ENCODE data around the genes UBE2G1, ARRB2 and CAMTA2.

DNA sequence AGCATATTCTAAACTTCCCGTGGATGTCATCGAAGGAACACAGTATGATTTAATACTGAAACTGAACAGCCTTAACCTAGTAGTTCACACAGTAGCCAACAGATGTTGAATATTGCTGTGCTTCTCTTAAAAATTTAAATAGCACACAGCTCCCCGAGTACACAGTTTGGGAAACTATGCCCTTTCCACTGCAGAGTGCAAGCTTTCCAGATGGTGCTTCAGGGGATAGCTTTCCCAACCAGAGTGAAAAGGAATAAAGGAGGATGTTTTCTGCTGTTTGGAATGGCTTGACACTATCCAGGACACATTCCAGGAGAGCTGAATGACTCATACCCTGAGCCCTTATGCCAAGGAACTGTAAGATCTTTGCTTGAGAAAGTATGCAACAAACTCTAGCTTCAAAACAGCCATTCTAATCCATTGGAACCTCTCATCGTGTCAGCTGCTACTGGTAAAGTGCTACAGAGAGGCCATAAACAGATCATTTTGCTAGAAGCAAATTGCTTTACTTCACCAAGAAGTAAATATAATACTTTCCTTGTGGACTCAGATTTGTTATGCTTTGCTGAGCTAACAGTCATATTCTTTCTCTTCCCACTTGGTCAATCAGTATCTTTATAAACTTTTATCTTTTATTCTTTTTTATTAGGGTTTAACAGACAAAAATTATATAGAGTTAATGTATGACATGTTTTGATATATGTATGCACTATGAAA lies 33.6 kb downstream of the ANKFY1 start:
- PRO-cap, 3 experiments: no peak in any of the 3 experiments
- RRBS: no CpG with 5 or more reads among the region's 4 CpGs

DNA sequence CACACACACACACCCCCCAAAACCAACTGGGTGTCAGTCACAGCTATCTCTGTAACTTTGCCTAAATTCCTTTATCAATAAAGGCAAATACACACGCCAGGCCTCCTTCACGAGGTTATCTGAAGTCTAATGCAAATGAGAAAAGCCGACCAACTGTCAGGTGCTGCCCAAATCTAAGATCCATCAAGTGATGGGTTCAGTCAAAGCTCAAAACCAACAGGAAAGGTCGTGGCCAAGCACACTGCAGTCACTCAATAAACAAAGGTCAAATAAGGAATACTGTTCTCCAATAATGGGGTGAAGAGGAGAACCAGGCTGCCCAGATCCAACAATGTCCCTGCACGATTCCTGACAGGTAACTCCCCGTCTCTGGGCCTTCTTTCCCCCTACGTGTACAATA lies 1.0 kb downstream of the ANKFY1 start:
- PRO-cap, 3 experiments: no peak in any of the 3 experiments
- RRBS: no CpG with 5 or more reads among the region's 7 CpGs

DNA sequence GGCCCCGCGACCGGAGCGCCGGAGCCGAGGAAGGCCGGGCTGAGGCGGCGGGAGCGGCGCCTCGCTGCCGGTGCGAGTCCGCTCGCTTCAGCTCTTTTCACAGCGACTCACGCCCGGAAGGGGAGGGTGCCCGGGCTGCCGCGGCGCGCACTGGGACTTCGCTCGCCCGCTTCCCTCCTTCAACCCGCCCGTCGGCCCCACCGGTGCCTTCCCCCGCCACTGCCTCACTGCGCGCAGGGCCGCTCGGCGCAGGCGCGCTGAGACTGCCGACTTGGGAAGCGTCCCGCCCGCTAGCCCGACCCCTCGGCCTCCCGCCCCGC lies at the start of gene UBE2G1:
Gene UBE2G1, minus strand, starts transcription at position 265 of the 320 bp plus-strand sequence.
- PRO-cap, 3 experiments: peak in 3 of 3 experiments; most common minus-strand start position 229 of the sequence (in 3)
- RRBS: 1% methylated on average over 22 of the region's 47 CpGs

- PRO-cap, 3 experiments: no peak in any of the 3 experiments
- RRBS: 18% methylated on average over 14 of the region's 29 CpGs
Measured at GRCh38 chr17:4475990-4476862, 22.5 kb upstream of the SPNS2 start.

- PRO-cap, 3 experiments: peak in 2 of 3 experiments; most common minus-strand start chr17:4519477 (in 2)
- RRBS: no CpG with 5 or more reads among the region's 23 CpGs
Measured at GRCh38 chr17:4518813-4519560, 20.3 kb downstream of the SPNS2 start.

DNA sequence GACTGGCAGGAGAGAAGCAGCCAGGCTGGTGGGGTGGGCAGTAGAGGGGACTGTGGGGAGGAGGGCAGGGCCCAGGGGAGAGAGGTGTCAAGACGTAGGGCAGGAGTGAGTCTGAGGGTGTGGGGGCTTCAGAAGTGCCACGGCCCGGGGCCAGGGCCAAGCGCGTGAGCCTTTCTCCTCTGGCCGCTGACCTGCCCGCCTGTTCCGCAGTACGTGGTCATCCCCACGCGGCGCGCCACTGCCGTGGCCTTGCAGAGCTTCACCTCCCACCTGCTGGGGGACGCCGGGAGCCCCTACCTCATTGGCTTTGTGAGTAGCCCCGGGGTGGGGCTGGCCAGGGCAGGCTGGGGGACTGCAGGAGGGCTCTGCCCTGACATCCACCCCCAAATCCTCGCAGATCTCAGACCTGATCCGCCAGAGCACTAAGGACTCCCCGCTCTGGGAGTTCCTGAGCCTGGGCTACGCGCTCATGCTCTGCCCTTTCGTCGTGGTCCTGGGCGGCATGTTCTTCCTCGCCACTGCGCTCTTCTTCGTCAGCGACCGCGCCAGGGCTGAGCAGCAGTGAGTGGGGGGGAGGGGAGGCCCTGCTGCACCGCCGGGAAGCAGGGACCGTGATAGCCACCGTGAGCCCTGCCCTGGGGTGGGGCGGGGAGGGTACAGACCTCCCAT lies 19.2 kb downstream of the MYBBP1A start:
- PRO-cap, 3 experiments: peak in 1 of 3 experiments; most common minus-strand start position 529 of the sequence (in 1)
- RRBS: 43% methylated on average over 1 of the region's 36 CpGs

DNA sequence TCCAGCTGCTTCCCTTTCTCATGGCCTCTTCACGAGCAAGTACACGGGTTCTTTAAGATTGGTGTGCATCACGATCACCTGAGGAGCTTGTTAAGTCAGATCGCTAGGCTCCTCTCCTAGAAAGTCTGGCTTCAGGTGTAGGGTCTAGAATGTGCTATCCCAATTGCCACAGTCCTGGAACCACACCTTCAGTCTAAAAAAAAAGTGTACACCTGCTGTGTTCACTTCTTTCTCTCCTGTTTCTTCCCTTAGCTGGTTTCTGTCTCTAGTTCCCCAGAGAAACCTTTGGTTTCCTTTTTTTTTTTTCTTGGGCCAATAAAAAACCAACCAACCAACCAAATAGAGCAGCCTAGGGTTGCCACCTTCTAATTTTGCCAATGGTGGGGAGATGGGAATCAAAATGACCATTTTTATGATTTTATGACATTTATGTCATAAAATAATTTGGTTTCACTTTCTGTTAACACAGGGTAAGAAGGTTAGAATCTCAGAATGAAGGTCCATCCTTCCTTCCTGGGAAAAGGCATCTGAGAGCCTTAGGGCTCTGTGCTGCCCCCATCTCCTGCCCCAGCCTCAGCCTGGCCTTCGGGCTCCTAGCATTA lies 1.8 kb upstream of the GGT6 start:
- PRO-cap, 3 experiments: no peak in any of the 3 experiments
- RRBS: no CpG with 5 or more reads among the region's 5 CpGs

DNA sequence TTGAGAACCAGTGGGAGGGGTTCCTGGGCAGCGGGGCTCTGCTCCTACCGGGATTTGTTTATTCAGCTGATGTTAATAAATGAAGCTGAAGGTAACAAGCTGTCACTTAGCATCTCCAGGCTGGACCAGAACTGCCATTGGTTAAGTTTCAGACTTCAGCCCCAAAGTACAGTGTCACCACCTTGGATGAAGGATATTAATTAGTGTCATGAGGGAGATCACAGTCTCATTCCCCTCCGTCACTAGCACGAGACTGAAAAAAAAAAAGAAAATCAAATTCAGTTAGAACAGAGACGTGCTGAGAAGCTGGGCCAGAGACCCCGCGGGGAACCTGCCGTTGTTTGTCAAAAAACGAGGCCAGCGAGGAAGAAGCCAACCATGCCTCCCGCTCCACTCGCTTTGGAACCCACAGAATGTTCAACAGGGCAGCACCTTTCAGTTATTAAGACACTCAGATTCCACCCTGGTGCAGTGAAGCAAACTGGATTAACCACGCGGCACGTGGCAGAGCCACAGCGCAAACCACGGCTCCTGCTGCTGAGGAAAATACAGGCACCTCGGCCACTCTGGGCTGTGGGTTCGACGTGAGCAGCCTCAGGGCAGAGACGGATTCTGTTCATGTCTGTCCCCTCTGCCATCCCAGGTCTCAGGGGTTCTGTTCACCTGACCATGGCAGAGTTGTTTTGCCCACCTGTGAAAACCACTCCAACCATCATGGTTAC lies 24.5 kb downstream of the ALOX15 start:
- PRO-cap, 3 experiments: no peak in any of the 3 experiments
- RRBS: no CpG with 5 or more reads among the region's 21 CpGs

DNA sequence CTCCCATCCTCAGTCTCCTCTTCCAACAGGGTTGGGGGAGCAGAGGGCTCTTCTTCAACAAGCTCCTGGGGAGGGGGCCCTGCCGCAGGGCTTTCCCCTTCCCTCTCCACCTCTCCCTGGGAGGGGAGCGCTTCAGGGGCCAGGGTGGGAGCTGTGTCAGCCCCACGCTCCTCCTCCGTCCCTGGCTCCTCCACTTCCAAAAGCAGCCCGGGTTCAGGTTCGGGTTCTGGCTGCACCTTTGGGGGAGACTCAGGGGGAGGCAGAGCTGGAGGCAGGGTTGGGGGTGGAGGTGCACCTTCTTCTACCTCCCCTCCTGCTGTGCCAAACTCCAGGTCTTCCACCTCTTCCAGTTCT lies 30.3 kb upstream of the ALOX15 start:
- PRO-cap, 3 experiments: no peak in any of the 3 experiments
- RRBS: no CpG with 5 or more reads among the region's 6 CpGs

DNA sequence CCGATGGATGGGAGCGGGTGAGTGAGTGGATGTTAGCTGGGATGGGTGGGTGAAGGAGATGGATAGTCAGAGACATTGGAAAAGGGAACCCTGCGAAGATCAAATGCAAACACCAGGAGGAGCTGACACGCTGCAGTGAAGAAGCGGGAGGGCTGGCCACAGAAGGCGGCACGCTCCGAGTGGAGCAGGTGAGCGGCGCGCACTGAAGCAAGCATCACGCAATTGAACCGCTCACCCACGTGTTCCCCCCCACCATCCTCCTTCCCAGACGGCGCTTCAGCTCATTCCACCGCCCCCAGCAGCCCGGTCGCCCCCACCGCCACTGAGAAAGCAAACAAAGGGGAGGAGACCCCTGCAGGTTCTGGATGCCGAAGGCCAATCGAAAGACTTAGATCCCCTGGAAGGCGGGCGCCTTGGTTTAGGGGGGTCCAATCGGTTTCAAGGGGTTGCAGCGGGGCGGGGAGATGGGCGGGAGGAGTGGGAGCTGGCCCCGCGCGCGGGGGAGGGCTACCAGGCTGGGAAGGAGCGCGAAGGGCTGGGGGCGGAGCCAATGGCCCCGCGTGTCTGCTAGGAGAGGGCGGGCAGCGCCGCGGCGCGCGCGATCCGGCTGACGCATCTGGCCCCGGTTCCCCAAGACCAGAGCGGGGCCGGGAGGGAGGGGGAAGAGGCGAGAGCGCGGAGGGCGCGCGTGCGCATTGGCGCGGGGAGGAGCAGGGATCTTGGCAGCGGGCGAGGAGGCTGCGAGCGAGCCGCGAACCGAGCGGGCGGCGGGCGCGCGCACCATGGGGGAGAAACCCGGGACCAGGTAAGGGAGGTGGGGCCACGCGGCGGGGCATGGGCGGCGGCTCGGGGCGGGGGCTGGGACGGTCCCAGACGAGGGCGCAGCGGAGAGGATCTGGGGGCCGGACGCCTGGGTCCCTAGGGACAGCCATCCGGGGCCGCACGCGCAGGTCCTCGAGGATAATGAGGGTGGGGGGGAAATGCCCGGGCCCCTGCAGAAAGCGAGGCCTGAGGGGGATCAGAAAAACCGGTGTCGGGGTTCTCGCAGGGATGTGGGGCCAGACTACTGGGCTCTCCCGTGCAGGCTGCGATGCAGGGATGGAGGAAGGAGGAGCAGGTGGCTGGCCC lies at the start of gene ARRB2:
Gene ARRB2, plus strand, starts transcription at position 693 of the 1,128 bp plus-strand sequence.
- PRO-cap, 3 experiments: peak in 3 of 3 experiments; most common plus-strand start position 872 of the sequence (in 2); most common minus-strand start position 324 of the sequence (in 2)
- RRBS: 1% methylated on average over 15 of the region's 98 CpGs

- PRO-cap, 3 experiments: no peak in any of the 3 experiments
- RRBS: no CpG with 5 or more reads among the region's 22 CpGs
Measured at GRCh38 chr17:4719494-4720437, 9.3 kb downstream of the ARRB2 start.

- PRO-cap, 3 experiments: peak in 1 of 3 experiments; most common plus-strand start chr17:4736482 (in 1); most common minus-strand start chr17:4736359 (in 1)
- RRBS: no CpG with 5 or more reads among the region's 9 CpGs
Measured at GRCh38 chr17:4736159-4736966, 3.3 kb upstream of the ZMYND15 start.

DNA sequence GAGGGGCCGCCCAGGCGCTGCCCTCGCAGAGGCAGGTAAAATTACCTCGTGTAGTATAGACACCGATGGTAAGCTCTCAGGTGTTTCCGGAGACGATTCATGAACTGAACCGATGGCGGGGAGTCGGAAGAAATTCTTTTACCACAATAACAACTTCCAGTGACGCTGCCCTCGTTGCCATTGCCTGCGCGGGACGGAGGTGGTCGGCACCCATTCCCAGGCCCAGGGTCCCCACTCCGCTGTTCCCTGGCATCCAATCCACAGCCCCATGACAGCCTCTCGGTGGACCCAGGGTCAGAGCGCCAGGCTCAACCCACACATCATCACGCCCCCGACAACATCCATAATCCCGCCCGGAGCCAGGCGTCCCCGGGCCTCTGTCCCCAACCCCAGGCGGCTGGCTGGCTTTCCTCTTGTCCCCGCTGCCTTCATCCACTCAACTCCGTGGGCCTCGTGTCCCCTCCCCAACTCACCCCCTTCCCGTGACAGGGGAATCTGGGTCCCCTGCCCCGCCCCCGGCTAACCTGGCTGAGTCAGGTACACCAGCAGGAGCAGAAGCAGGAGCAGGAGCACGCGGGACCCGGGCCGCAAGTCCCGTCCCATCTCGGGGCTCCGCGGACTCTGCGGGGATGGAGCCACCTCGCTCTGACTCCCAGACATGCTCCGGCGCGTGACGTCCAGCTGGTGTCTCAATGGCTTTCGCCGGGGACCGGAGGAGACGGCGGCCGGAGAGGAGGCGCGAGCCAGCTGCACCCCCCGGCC lies 715 bp upstream of the ZMYND15 start:
- PRO-cap, 3 experiments: peak in 2 of 3 experiments; most common plus-strand start position 540 of the sequence (in 1); most common minus-strand start position 444 of the sequence (in 2)
- RRBS: 1% methylated on average over 13 of the region's 55 CpGs

DNA sequence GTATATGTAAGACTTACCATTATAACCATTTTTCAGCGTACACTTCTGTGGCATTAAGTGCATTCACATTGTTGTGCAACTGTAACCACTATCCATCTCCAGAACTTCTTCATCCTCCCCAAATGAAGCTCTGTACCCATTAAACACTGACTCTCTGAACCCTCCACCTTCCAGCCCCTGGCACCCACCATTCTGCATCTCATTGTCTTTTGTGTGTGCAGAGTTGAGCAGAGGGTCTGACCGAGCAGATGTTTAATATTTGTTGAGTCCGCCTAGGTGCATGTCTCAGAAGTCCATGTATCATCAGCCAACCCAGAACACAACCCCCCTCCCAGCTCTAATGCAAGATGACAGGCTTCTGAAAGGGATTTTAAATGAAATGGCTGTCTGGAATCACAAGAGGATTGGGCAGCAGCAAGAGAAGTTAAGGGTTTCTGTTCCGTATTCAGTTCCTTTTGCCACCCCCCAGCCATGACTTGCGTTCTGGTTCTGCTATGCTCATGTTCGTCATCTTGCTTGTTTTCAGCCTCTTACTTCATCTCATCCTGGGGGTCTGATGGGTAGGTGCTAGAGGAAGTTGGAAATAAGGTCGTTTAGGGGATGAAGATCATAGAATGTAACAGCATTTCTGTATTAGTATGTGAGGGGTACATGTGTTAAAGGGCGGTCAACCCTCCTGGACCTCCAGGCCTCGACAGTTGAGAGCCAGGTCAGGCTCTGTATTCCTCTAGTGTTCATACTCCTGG lies 11.9 kb downstream of the MINK1 start:
- PRO-cap, 3 experiments: no peak in any of the 3 experiments
- RRBS: no CpG with 5 or more reads among the region's 9 CpGs

- PRO-cap, 3 experiments: no peak in any of the 3 experiments
- RRBS: no CpG with 5 or more reads among the region's 3 CpGs
Measured at GRCh38 chr17:4852019-4852758, 19.0 kb downstream of the MINK1 start.

DNA sequence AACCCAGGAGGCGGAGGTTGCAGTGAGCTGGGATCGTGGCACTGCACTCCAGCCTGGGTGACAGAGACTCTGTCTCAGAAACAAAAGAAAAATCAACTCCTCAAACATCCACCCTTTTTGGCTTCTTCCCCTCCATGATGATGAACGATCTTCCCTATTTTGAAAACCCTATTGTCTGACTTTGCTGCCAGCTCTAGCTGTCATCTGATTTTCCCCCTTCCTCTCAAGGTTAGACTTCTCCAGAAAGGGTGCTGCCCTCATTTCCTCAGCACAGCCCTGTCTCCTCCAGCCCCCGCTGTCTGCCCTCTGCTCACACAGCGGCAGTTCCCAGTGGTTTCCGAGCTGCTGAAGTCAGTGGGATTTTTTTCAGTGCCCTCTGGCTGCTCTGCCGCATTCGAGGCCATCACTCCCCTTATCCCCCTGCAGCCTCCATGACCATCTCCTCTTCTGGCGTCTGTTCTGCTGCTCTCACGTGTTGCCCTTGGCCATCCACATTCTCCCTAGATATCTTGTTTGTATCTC lies 26.6 kb upstream of the C17orf107 start:
- PRO-cap, 3 experiments: no peak in any of the 3 experiments
- RRBS: no CpG with 5 or more reads among the region's 10 CpGs

DNA sequence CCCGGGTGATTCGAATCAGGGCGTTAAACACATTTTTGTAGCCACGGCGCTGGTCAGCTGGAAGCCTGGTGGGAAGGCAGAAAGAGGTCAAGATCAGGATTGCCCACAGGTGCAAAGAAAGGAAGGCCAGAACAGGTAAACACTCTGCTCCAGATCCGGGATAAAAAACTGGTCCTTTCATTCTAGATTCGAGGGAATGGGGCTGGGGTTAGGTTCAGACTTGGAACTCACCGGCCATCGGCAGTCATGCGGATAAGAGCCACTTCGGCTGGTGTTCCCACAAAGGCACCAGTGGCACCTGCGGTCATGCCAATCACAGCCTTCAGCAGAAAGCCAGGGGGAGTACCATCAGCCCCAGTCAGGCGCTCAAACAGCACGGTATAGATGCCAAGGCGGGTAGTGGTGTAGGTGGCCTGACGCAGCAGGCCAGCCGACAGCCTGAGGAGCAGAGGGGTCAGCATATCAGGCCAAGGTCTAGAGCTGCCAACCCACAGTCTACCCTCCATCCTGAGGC lies 1.3 kb downstream of the SLC25A11 start:
- PRO-cap, 3 experiments: no peak in any of the 3 experiments
- RRBS: 74% methylated on average over 6 of the region's 17 CpGs

- PRO-cap, 3 experiments: peak in 2 of 3 experiments; most common plus-strand start chr17:4967557 (in 1); most common minus-strand start chr17:4967478 (in 1)
- RRBS: no CpG with 5 or more reads among the region's 16 CpGs
Measured at GRCh38 chr17:4967327-4967647, 330 bp downstream of the SPAG7 start.

- PRO-cap, 3 experiments: no peak in any of the 3 experiments
- RRBS: no CpG with 5 or more reads among the region's 9 CpGs
Measured at GRCh38 chr17:4973811-4974588, 6.4 kb upstream of the SPAG7 start.

GRCh38 chr17:4986812-4987887 lies at the start of gene CAMTA2:
Gene CAMTA2 (minus strand): TSS chr17:4987675.
- PRO-cap, 3 experiments: peak in 3 of 3 experiments; most common plus-strand start chr17:4987710 (in 2); most common minus-strand start chr17:4987662 (in 2)
- RRBS: 1% methylated on average over 34 of the region's 85 CpGs